ENCODE data around the genes FLG2, SPRR3, S100A13, JTB and RPS27.

GRCh38 chr1:152038101-152038753 lies 1.4 kb upstream of the S100A11 start:
- RAMPAGE, total RNA = no peak

GRCh38 chr1:152359864-152360101 lies at the start of gene FLG2:
FLG2 (minus strand) TSS chr1:152360006.
- RAMPAGE, total RNA = no peak

GRCh38 chr1:152515210-152516087 lies 1.2 kb downstream of the CRCT1 start:
- RAMPAGE, total RNA = no peak

DNA sequence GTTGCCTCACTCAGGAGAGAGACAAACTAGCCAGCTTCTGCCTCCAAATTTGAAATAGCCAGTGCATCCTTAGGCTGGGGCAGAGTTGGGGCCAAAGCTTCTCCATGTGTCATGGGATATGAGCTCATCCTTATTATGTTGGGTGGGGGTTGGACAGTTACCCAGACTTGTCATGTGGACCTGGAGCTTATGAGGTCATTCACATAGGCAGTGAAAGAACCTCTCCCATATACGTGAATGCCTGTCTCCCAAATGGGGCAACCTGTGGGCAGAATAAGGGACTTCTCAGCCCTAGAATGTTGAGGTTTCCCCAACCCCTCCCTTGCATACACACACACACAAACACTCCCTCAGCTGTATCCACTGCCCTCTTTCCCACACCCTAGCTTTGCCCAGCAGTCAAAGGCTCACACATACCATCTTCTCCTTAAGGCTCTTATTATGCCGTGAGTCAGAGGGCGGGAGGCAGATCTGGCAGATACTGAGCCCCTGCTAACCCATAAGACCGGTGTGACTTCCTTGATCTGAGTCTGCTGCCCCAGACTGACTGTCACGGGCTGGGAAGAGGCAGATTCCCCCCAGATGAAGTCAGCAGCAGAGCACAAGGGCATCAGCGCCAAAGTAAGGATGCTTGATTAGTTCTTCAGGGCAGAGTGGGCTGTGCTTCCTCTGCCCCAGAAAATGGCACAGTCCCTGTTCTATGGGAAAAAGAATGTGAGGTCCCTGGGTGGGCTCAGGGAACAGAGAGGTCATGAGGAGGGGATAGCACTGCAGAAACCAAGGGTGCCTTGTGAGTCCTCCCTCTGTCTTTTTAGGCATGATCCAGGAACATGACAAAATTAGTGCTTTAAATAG lies 2.1 kb upstream of the IVL start:
- RAMPAGE, total RNA = no peak

DNA sequence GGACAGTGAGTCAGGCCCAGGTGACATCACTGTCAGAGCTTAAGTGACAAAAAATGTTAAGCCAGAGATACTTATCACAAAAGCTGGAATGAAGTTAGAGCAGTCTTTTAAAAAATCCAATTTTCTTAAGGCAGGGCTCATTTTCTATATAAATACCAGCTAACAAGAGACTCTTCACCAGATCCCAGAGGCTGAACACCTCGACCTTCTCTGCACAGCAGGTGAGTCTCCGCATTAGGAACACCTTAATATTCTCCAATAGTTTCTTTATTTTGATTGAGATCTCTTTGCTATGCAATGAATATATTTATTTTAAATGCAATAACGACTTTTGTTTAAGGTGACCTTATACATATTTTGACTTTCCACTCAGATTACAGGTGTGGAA lies at the start of gene SPRR3:
Gene SPRR3 (plus strand): TSS at position 177 of the 388 bp plus-strand sequence.
- RAMPAGE, total RNA = no peak

GRCh38 chr1:153567517-153568296 lies 2.1 kb upstream of the S100A2 start:
- RAMPAGE, total RNA = no peak

GRCh38 chr1:153626863-153627769 lies at the start of gene S100A13:
S100A13 (minus strand) TSS chr1:153627505.
- RAMPAGE, total RNA = start-site peak on the minus strand at chr1:153627228-153627296, 46 and 64 reads in 2 replicates; start-site peak on the minus strand at chr1:153627540-153627618, 20 and 54 reads in 2 replicates

DNA sequence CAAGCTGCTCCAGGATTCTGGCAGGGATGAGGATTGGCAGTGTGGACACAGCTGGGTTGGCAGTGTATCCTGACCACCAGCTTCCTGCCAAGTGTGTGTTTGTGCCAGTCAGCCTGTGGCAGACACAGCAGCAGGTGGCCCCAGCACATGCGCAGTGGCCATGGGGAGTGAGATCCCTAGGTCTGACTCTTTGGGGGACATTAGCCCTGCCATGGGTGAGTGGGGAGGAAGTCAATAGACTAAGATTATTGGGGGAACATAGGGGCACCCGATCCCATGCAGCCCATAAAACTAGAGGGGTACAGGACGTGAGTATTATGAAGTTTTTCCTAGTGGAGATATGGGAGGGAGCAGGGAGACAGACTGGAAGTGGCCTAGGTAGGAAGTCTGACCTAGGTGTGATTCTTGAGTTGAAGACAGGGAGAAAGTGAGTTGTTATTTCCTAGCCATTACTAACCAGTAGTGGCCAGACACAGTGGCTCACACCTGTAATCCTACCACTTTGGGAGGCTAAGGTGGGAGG lies 8.5 kb upstream of the SNAPIN start:
- RAMPAGE, total RNA = no peak

- RAMPAGE, total RNA = no peak
These were observed 538 bp downstream of the ILF2 start for GRCh38 chr1:153670128-153670782.

DNA sequence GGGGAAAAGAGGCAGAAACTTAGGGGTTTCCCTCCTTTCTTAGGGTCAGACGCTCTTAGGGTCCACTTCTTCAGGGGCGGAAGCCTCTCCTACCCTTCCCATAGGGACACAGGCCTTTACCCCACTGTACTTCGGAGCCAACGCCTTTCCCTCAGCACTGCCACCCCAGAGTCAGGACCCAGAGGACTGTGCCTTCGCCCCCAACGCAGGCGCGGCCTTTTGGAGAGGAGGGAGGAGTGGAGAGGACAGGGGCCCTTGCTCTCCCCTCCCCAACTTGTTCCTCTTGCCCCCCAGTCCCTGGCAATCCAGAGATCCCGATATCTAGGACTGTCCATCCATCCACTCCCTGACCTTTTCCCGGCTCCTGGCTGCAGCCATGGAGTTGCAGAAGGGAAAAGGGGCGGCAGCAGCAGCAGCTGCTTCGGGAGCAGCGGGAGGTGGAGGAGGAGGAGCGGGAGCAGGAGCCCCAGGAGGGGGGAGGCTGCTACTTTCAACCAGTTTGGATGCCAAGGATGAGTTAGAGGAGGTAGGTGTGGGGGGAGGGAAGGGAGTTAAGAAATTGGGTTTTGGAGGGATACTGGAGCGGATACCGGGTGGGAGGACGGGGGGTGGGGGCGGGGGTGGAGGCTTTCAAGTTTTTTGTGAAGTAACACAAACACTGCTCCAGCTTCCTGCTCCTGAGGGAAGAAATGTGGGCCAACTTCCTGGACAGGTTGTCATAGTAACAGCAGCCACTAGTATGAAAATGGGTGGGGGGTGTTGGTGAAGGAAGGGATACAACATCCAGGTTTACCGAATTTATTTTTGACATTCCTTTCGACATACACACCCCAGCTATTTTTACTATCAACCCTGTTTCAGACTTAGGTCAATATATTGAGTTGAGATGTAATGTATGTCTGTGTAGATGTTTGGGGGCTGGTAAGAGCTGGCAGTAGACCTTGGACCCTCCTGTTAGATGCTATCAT lies 693 bp downstream of the INTS3 start:
- RAMPAGE, total RNA = no peak

GRCh38 chr1:153775881-153775974 lies 521 bp downstream of the SLC27A3 start:
- RAMPAGE, total RNA = no peak

DNA sequence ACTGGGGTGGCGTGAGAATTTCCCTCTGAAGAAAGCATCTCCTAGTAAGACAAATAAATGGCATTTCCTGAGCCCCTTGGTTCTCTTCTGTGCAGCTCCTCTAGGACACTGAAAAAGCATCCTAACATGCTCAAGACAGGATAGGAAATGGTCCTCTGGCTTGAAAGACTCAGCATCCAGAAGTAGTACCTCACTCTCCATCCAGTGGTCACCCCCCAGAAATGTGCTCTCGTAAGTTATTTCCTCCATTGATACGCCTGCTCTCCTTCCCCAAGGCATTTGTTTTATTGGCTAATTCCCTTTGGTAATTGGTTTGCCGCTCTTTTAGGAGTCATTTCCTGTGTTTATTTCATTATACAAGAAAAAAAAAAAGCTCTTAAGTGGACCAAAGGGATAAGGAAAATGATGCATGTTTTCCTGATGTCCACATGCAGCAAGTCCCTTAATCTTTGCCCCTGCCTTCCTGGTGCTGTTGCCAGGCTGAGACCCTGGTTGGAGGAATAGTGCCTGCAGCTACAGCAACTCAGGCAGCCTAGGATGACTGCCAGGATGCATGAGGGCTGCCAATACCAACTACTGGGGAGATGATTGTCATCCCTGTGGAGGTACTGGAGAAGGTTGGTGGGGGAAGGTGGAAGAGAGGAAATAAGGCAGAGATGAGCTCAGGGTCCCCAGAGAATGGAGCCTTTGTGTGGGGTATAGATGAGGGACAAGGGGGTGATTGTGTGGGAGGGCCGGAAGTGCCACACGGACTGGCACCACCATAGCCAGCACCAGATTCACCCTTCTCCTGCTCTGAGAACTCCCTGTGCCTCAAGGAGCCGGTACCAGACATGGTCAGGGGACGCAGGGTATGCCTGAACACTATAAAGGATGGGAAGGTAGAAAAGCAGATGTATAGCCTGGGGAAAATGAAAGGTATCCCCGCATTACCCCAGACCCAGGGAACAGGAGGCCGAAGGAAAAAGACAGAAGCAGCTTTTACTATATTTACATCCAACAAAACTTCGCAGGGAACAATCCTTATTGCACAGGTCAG lies 6.1 kb upstream of the GATAD2B start:
- RAMPAGE, total RNA = no peak

- RAMPAGE, total RNA = no peak
These were observed 5.3 kb downstream of the DENND4B start for GRCh38 chr1:153941148-153941641.

DNA sequence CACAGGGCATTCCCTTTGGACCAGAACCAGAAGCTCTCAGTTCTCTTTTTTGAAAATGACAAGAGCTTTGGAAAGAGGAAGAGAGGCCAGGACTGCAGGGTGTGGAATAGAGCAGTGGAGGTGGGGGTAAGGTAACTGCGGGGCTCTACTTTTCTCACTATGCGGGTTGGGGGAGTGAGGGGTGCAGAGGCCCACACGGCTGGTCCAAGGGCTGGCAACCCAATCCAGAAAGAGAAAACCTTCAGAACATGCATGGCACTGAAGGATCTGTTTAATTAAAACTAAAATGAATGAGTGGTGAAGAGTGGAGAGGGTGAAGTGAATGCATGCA lies 413 bp upstream of the DENND4B start:
- RAMPAGE, total RNA = no peak

- RAMPAGE, total RNA = no peak
These were observed at the start of gene JTB for GRCh38 chr1:153977545-153978229. JTB (minus strand) TSS chr1:153977674.

DNA sequence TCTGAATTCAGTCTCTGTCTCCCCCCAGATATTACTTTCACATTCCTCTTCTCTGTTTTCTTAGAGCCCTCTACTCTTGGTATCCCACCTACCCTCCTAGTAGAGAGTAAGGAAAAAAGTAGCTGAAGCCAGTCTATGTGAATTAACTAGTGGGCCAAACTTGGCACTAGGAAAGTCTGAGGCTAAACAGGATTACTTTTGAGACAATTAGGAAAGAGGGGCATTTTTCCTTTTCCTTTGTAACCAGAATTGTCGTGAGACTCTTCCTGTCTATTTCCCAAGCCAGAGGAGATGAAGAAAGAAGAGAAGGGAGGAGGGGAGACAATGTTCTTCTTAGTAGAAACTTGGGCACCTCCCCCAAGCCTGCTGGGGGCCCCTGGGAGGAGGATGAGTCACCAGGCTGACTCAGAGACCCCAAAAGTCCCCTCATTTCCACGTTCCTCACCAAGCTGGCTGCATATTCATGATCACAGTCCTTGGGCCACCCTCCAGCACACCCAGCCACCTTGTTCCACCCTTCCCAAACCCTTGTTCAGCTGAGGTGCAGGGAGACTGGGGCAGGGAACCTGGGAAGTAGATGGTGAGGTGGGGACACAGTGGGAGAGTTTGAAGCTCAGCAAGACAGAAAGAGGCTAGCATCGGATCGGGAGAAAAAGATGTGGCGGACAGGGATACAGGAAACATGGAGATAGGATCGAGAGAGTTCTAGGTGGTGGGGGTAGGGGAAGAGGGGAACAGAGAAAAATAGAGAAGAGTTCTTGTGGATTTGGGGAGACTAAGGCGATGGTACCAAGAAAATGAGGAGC lies 848 bp downstream of the RAB13 start:
- RAMPAGE, total RNA = no peak

DNA sequence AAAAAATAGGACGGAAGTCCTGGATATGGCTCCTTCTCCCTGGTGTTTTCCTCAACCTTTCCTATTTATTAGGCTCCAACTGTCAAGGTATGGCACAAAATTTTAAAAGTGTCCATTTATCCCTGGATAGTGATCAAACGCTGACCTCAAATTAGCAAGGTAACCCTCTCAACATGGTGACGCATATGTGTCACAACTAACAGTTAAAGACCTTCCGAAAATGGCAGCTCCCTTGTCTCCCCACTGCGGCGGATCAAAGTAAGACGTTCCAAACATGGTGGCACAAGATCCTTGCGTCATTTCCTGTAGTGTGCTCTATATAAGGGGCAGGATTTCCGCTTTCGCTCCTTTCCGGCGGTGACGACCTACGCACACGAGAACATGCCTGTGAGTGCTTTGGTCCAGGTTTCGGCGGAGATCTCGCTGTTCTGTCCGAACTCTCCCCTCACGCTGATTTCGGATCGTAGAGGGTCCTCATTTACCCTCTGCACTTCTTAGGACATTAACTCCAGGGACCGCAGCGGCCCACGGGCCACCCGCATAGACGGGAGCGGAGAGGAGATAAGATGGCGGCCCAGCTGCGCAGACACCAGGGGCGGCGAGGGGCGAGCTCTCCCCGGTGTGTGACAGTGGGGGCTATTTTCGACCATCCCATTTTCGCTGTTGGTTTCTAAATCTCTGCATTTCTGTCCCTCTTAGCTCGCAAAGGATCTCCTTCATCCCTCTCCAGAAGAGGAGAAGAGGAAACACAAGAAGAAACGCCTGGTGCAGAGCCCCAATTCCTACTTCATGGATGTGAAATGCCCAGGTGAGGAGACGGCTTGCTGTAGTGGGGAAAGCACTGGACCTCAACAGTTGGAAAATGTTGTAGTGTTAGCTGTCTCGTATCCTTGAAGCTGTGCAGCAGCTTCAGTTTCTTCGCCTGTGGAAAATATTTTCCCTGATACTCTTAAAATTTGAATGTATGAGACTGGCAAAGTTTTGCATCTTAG lies at the start of gene RPS27:
Gene RPS27 (plus strand): TSS at position 347 of the 992 bp plus-strand sequence.
- RAMPAGE, total RNA = start-site peak on the plus strand centred at position 356 of the sequence, 6 bp wide, 18 and 18 reads in 2 replicates

DNA sequence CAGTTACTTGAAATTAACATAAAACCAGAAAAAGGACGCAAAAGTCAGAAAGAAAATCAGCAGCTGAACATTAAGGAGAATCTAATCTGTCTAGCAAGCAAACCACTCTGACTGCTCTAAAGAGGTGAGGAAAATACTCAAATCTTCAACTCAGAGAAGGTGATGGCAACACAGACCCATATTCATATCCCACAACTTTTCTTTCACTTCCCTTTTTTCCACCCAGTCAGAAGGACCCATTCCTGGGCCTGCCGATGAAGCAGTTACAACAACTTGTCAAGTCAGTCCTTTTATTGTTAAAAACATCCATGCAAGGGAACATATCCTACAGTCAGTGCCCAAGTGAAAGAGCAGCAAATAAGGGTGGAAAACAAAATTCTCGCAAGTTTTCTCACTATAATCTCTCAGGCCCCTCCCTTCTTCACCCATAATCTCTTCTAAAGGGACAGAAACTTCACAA lies 33.5 kb downstream of the TPM3 start:
- RAMPAGE, total RNA = no peak

GRCh38 chr1:154327128-154327497 lies 1.8 kb downstream of the ATP8B2 start:
- RAMPAGE, total RNA = no peak

DNA sequence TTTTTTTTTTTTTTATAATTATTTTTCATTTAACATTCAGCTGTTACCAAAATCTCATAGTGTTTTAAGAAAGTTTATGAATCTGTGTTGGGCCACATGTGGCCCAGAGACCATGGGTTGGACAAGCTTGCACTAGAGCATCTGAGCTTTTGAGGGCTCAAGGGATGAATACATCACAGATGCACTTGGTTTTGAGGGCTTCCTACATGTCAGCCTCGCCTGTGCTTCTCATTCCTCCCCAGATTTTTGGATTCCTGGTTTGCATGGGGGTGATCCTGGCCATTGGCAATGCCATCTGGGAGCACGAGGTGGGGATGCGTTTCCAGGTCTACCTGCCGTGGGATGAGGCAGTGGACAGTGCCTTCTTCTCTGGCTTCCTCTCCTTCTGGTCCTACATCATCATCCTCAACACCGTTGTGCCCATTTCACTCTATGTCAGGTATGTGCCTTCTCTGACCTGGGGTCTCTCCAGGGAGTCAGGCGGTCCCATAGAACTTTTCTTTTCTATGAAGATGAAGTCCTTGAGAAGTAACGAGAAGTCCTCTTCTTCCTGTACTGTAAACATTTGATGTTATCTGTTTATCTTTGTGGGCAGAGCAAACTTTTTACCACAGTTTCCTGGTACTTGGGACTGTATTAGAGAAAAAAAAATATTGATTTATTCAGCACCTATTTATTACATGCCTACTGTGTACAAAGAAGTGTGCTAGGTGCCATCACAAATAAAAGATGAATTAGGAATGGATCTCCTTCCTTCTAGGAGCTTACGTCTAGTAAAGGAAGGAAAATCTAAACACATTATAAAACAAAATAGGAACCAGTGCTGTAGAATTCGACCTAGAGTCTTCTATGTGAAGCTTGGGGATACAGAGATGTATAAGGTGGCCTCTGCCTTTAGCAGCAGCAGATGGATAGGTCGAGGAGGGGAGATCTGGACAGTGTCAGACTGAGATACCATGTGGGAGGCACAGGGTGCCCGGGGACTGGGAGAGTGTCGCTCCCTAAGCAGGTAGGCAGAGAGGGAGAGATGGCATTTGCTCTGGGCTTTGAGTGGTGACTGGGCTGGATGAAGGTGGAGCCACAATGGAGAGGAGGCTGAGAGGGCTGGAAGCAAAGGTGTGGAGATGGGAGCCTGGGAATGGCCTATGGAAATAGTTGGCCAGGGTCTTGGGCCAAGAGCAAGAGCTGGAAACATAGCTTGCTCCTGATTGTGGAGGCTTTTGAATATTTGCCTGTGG lies 12.2 kb downstream of the ATP8B2 start:
- RAMPAGE, total RNA = no peak